Ileum (tissue), 1 donor: Measurements from ENCODE around the genes KLB, UGDH and NSUN7.

DNA sequence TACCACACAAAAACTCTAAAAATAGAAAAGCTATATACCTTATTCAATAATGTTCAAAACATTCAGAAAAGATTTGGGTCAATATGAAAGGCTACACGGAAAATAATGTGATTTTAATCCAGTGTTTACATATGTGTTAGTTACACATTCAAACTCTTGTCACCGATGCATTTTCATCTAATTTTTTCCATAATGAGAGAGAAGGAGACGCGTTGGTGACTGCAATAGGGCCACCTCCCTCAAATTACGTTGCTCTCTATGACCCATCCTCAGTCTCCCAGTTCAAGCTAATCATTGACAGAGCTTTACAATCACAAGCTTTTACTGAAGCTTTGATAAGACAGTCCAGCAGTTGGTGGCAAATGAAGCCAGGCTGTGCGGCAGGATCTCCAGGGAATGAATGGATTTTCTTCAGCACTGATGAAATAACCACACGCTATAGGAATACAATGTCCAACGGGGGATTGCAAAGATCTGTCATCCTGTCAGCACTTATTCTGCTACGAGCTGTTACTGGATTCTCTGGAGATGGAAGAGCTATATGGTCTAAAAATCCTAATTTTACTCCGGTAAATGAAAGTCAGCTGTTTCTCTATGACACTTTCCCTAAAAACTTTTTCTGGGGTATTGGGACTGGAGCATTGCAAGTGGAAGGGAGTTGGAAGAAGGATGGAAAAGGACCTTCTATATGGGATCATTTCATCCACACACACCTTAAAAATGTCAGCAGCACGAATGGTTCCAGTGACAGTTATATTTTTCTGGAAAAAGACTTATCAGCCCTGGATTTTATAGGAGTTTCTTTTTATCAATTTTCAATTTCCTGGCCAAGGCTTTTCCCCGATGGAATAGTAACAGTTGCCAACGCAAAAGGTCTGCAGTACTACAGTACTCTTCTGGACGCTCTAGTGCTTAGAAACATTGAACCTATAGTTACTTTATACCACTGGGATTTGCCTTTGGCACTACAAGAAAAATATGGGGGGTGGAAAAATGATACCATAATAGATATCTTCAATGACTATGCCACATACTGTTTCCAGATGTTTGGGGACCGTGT, at the start of gene KLB:
TSS of gene KLB (plus strand) at position 343 of the 1,060 bp plus-strand sequence.
- PRO-cap, result unidirectional peak, plus-strand start at position 351 of the sequence

- PRO-cap, result no peak
These were observed 11.5 kb downstream of the LIAS start for GRCh38 chr4:39470293-39470786.

GRCh38 chr4:39526856-39527680, at the start of gene UGDH:
Gene UGDH, minus strand, starts transcription at chr4:39527439.
- PRO-cap, result bidirectional peak, plus-strand start at chr4:39527754, minus-strand start at chr4:39527390

DNA sequence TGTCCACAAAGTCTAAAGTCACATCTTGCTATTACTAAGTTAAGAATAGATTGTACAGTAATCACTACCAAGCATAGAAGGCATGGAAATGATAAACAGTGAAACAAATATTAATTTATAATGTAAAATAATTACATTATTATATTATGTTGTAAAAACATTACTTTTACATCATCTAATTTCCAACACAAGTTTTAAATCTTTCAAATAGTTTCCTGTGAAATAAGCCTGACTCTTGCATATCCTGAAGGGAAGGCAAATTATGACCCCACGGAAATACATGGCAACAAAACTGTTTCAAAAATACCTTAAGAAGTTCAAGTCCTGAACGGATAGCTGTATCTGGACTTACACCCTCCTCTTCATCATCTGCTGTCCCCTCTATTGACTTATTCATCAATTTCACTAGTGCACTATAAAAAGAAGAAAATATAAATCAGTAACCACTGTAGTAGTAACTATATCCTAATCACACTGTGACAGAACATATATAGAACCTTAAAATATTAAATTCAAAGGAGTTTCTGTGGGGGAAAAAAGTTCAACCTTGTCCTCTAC, 98.2 kb downstream of the PDS5A start:
- PRO-cap, result no peak

DNA sequence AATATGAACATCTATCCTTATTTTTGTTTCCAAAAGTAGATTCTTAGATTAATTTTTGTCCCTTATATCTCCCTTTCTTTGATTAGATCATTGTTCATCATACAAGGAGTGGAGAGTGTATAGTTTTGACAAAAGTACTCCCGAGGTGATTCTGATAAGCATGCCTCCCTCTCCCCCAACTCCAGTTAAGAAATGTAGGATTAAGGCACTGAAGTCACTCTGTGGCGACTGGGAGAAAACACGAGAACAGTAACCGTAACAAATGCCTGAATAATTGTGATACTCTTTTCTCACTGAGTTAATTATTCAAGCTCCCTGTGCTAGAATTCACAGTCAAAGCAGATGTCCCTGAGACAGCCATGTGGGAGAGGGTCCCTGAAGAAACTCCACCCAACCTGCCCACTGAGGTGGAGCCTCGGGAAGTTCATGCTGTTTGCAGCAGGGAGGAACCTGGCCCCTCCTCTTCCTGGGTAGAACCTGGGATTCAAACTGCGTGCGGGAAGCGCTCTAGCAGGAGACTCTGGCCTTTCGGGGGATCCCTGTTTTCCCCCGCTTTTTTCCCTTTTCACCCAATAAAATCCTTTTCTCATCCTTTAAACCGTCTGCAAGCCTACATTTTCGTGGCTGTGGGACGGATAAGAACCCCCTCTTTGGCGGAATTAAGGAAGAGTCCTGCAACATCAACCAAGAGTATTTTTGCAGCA, 20.3 kb upstream of the RHOH start:
- PRO-cap, result no peak

GRCh38 chr4:40197500-40198794, 1.1 kb downstream of the RHOH start:
- PRO-cap, result no peak

DNA sequence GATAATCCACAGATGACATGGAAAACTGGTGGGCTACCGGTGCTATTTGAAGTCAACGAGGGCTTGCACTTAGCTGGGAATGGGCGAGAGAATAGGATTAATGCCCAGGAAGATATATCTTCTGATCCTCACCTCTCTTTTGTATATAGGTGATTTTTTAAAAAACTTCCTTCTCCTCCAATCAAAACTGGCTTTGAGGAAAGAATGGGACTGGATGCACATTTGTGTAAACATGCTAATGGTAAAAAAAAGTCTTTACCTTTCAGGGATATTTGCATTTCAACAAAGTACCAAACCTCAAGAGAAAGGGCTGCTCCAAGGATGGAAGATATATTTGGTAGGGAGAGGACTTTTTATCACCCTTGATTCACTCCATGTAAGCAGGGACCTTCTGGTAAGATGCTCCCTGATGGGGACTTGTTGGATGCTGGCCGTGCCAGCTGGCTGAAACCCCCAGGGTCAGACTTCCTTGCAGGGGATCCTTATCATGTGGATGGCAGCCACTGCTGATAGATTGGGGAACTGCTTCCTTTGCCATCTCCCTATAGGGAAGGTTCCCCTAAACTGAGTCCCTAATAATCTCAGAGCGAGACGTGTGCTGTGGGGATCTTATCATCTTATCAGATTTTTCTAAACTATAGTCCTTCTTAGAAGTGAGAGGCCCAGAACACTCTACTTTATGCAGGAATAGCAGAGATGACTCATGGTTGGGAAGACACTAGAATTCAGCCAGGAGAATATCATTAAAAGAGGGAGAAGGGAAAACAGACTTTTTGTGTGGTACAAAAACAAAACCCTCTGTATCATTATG, 15.8 kb downstream of the RHOH start:
- PRO-cap, result no peak

DNA sequence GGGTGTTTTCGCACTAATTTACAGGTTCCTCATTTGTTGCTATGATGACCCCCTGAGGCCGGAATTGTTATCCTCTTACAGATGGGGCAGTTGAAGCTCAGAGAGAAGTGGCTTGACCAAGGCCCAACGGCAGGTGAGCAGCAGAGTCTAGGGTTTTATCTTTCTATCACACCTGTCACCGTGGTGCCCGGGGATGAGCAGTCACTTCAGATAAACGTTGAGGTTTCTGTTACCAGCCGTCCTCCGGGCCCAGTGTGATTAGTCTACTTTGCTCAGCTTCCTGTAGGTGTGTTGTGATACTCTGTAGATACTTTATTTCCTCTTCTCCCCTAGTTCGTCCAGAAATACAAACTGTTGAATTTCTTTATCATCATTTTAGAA, 26.9 kb upstream of the CHRNA9 start:
- PRO-cap, result no peak

GRCh38 chr4:40418189-40419015, 83.3 kb downstream of the CHRNA9 start:
- PRO-cap, result no peak

- PRO-cap, result unidirectional peak, minus-strand start at chr4:40419575
These were observed 84.5 kb downstream of the CHRNA9 start for GRCh38 chr4:40419525-40420124.

DNA sequence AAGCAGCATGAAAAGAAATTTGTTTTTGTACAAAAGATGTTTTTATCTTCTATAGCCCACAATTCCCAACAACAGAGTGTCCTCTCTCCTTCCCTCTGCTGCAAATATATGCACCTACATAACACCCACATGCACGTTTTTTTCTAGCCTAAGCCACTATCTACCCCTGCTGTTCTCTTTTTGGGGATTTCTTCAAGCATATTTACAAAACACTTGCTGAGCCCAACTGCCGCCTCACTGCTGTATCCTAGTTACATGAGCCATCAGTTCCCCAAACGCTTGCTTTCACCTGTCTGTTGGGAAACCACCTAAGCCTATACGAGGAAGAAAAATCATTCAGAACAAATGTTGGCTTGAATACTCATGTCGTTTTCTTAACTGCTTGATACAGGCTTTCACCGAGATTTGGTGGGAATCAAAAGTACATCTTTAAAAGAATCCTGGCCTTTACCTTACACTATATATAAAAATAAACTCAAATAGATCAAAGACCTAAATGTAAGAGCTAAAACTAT, 127.3 kb downstream of the CHRNA9 start:
- PRO-cap, result no peak

- PRO-cap, result no peak
These were observed 93.6 kb downstream of the RBM47 start for GRCh38 chr4:40535990-40536611.

DNA sequence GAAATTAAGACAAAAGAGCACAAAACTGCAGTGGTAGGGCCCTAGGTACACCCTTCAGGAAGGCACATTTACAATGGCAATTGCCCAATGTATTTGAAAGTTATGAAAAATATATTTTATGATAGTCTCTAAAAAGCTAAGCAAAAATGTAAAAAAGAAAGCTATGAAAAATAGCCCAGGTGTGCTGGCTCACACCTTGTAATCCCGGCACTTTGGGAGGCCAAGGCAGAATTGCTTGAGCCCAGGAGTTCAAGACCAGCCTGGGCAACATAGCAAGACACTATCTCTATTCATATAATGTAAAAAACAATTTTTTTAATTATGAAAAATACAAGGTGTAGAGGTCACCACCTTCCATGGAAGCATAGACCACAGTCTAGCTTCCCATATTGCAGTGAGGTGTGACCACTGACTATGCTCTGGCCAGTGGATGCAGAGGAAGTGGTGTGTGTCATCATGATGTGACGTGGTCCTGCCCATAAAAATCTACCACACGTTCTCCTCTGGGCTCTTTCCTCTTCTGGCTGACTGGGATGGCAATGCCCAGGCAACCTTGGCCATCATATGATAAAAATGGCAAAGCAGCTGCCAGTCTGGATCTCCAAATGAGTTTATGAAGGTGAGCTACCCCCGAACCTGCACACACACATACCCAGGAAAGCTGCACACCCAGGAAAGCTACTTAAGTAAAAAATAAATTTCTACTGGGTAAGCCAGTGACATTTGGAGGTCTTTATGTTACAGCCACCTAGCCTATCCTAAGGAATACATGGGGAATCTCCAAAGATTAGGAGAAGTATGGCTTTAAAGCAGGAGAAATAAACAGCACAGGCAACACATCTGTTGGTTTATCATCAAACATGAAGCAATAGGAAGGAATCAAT, 65.7 kb downstream of the RBM47 start:
- PRO-cap, result no peak

DNA sequence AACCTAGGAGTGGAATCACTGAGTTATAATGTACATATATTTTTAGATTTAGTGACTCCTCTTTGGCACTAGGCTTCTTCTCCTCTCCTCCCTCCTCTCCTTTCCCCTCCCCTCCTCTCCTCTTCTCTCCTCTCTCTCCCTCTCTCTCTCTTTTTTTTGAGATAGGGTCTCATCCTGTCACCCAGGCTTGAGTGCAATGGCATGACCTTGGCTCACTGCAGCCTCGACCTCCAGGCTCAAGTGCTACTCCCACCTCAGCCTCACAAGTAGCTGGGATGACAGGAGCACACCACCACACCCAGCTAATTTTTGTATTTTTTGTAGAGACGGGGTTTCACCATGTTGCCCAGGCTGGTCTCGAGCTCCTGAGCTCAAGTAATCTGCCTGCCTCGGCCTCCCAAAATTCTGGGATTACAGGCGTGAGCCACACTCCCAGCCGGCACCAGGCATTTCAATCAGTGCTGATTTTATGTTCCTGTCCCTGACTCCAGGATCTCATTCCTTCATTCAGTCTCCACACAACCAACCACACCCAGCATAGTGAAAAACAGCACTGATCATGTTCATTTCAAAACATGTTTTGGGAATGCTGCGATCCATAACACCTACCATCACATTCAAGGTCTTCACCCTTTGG, 26.1 kb downstream of the RBM47 start:
- PRO-cap, result no peak

DNA sequence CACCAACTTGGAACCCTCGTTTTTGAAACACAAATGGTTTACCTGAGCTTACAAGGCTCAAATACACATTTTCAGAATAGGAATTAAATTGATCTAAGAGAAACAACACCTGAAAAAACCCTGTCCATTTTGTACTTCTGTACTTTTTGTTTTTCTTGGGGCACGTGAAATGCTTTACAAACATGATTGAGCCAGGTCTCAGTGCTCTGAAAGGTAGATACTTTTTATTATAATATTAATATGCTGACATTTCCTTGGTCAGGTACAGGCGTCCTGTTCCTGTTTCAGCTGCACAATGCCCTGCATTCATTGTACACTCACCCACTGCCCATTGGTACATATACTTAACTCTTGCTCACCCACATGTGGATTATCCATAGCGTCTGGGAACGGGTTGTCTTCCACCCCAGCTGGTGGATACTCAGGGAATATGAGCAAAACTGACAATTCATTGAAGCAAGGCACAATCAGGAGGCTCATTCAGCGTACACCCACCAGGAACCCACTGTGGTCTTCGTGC, 4.4 kb downstream of the RBM47 start:
- PRO-cap, result no peak

DNA sequence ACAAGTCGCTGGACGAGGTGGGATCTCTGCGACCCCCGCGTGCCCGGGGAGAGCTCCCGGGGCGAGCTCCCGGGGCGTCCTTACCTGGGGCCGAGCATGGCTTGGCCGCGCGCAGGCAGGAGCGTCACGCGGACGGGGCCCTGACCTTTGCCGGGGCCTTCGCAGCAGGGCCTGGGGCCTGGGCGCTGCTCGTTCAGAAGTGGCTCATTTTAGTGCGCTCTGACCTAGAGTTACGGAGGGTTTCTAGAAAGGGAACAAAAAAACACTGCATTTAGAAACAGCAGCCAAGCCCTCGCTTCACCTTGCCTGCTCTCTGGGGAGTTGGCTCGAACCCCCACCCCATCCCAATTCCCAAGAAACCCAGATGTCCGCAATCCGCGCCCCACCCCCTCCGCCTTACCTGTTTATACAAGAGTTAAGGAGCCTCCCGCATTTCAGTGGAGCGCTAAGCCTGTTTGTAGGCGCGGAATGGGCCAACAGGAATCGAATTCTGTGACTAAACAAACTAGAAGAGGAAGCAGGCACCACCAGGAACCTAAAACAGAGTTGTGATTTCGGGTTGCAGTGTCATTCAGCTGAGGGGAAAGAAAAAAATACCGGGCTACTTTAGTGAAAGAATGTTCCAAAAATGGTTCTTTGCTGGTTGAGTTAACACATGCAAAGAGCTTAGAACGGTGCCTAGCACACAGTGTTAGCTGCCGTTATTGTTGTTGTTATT, 874 bp upstream of the RBM47 start:
- PRO-cap, result no peak

- PRO-cap, result no peak
These were observed 19.2 kb upstream of the RBM47 start for GRCh38 chr4:40648839-40649288.

- PRO-cap, result bidirectional peak, plus-strand start at chr4:40749959, minus-strand start at chr4:40749850; unidirectional peak, plus-strand start at chr4:40750183; bidirectional peak, plus-strand start at chr4:40750217, minus-strand start at chr4:40750225
These were observed at the start of gene NSUN7 for GRCh38 chr4:40749594-40750528. Gene NSUN7, plus strand, starts transcription at chr4:40749955.

DNA sequence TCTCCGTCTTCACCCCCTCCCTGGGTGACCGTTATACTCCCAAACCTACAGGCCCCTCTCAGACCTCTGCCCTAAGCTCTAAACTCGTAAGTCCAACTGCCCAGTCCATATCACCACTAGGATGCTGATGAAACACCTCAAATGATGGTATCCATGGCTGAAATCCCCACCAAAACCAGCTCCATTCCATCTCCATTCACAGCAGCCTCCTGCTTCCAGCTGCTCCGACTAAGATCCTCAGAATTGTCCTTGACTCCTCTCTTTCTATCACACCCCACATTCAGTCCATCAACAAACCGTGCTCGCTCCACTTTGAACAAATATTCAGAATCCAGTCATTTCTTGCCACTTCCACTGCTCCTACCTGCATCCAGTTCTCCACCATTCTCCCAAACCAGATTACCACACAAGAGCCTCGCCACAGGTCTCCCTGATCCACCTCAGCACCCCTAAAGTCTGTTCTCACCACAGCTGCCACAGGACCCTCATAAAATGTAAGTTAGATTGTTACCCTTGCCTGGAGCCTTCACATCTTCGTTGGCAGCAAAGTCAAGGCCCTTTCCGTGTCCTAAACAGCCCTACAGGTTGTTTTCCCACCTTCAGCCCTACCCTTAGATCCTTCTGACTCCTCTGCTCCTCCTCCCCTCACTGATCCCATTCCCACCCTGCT, 19.1 kb downstream of the APBB2 start:
- PRO-cap, result no peak

GRCh38 chr4:41258028-41258502, 1.3 kb downstream of the UCHL1 start:
- PRO-cap, result no peak